M059J (cell line): Measurements from ENCODE around the genes TIMP2 and CBX4.

GRCh38 chr17:78759238-78759580 lies 22.9 kb downstream of the CYTH1 start:
- RAMPAGE, long total RNA, result no peak

- RAMPAGE, long total RNA, result no peak
Observed at GRCh38 chr17:78759581-78760321, 22.3 kb downstream of the CYTH1 start.

GRCh38 chr17:78771723-78772574 lies 10.1 kb downstream of the CYTH1 start:
- RAMPAGE, long total RNA, result no peak

- RAMPAGE, long total RNA, result no peak
Observed at GRCh38 chr17:78873374-78874401, 29.3 kb downstream of the CEP295NL start.

GRCh38 chr17:78882382-78882909 lies 20.6 kb downstream of the CEP295NL start:
- RAMPAGE, long total RNA, result no peak

GRCh38 chr17:78891415-78891709 lies 11.6 kb downstream of the CEP295NL start:
- RAMPAGE, long total RNA, result no peak

DNA sequence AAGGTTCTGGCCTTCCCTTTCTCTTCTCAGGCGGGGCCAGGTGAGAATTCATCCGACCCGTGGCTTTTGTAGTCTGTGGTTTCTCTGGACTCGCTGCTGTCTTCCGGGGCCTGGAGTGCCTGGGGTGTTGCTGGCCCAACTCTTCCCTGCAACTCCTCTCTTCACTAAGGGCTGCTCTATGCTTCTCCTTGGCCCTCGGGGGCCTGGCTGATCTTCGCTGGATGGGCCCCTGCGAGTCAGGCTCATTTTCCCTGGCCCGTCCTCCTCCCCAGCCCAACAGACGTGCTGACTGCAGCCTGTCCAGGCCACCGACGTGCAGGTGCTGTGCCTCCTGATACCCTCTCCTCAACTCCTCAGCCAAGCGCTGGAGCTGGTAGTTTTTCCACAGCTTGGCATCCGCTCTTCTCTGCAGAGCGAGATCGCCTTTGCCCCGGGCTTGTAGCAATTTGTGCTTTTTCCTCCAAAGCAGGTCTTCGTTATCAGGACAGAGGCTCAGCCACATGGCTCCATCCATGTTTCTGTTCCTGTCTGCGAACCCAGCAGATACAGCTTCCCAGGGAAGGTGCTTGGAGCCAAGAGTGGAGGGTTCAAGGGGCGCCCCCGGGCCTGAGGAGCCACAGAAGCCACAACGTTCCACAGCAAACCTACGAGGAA lies 11.1 kb downstream of the CEP295NL start:
- RAMPAGE, long total RNA, result no peak

DNA sequence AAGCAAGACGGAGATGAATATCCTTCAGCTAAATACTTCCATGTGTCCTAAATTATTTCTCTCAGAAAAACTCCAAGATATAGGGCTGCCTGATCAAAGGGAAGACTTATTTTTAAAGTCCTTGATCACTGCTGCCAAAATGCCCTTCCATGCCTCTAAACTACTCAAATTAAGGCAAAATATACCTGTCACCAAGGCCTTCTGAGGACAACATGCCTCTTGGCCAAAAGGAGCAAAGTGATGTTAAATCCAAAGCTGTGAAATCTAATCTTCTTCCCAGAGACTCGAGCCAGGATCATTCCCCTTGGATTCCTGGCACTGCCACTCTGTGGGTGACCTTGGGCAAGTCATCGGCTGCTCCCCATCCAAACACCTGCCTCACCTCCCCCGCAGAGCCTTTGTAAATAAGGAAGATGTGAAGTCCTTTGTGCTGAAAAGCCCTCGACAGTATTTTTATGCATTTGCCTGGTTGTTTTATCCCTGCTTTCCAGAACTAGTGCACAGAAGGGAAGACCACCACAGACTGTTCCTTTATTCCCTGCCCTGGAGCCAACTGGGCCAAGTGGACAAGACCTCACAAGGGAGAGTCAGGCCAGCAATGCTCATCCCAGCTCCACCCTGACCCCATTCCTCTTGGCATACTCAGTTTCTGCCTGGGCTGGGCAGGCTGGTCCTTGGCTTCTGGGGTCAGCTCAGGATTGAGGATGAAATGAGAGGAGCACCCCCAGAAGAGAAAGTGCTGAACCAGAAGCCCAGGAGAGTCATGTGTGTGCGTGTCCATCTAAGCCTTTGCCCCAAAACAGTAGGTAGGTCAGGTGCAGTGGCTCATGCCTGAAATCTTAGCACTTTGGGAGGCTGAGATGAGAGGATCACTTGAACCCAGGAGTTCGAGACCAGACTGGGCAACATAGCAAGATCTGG lies 5.5 kb upstream of the CEP295NL start:
- RAMPAGE, long total RNA, result no peak

DNA sequence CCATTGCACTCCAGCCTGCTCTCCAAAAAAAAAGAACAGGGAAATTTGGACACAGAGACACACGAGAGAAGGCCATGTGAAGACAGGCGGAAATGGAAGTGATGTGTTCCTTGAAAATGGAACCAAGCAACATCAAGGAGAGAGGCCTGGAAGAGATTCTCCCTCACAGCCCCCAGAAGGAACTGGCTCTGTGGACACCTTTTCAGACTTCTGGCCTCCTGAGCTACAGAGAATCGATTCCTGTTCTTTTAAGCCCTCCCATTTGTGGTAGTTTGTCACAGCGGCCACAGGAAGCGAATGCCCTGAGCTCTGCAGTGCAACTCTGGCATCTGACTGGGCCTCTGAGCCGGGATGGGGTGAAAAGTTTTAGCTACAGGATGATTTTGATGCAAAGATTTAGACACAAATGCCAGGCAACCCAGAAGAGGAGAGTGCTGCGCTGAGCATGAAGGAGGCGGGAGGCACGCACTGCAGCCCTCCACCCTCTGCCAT lies 2.4 kb downstream of the TIMP2 start:
- RAMPAGE, long total RNA, result no peak

DNA sequence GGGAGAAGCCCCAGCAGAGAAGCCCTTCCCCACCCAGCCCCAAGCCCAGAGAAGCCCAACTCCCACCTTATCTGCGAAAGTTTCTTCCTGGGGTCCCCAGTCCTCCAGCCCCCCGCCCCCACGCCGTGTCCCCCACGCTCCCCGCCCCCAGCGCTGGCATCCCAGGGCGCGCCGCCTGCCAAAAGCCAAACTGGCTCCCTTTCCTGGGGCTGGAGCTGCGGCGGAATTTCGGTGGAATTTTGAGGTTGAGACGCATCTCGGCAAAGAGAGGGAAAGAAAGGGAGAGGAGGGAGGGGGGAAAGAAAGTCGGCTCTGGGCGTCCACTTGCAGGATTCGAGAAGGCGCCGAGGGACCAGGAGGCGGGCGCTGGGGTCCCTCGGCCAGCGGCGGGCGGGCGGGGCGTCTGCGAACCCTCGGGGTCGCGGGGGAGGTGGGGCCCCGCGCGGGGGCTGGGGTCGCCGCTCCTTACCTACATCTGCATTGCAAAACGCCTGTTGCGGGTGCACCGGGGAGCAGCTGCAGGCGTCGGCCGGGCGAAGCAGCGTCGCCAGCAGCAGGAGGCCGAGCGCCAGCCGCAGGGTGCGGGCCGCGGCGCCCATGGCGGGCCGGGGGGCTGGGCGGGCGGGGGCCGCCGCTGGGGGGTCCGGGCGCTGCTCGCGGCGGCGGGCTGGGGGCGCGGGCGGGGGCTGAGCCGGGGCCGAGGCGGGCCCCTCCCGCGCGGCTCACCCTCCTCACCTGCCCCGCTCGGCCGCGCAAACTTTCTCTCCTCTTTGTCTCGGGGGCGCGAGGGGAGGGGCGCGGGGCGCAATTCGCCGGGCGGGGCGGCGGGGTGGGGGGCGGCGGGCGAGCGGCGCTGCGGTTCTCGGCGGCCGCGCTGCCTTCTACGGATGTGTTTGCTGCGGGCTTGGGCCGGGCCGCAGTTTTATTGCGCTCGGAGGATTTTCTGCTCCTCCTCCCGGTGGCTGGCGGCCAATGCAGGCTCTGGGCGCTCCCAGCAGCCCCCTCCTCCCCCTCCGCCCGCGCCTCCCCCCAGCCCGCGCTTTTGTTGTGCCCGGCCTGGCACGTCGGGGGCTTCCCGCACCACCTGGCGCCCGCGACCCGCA lies at the start of gene TIMP2:
Gene TIMP2 (minus strand): TSS at position 898 of the 1,103 bp plus-strand sequence.
- RAMPAGE, long total RNA, result no peak

GRCh38 chr17:79007965-79008408 lies 1.6 kb downstream of the CANT1 start:
- RAMPAGE, long total RNA, result no peak

DNA sequence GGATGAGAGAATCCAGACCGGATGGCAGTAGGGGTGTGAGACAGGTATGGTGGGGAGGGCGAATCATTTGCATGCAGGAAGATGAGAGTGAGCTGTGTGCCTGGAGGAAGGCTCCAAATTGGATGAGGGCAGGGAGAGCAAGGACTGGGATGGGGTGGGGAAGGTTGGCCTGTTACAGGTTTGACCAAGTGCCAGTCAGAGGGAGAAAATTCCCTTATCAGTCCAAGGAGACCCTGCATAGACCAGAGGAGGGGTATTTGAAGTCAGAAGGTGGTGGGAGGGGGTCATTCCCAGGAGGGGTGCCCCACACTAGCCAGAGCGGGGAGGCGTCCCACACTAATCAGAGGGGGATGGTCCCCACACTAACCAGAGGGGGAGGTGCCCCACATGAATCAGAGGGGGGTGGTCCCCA lies 785 bp downstream of the CANT1 start:
- RAMPAGE, long total RNA, result no peak

GRCh38 chr17:79027257-79028376 lies 3.6 kb downstream of the C1QTNF1 start:
- RAMPAGE, long total RNA, result no peak

GRCh38 chr17:79058657-79058995 lies 16.0 kb upstream of the ENGASE start:
- RAMPAGE, long total RNA, result no peak

GRCh38 chr17:79745605-79745841 lies 14.8 kb downstream of the ENPP7 start:
- RAMPAGE, long total RNA, result no peak

GRCh38 chr17:79832427-79833203 lies 6.6 kb downstream of the CBX4 start:
- RAMPAGE, long total RNA, result no peak

GRCh38 chr17:79839366-79839514 lies at the start of gene CBX4:
TSS of gene CBX4 (minus strand) at chr17:79839440.
- RAMPAGE, long total RNA, result no peak

- RAMPAGE, long total RNA, result no peak
Observed at GRCh38 chr17:79842520-79843559, 3.6 kb upstream of the CBX4 start.

DNA sequence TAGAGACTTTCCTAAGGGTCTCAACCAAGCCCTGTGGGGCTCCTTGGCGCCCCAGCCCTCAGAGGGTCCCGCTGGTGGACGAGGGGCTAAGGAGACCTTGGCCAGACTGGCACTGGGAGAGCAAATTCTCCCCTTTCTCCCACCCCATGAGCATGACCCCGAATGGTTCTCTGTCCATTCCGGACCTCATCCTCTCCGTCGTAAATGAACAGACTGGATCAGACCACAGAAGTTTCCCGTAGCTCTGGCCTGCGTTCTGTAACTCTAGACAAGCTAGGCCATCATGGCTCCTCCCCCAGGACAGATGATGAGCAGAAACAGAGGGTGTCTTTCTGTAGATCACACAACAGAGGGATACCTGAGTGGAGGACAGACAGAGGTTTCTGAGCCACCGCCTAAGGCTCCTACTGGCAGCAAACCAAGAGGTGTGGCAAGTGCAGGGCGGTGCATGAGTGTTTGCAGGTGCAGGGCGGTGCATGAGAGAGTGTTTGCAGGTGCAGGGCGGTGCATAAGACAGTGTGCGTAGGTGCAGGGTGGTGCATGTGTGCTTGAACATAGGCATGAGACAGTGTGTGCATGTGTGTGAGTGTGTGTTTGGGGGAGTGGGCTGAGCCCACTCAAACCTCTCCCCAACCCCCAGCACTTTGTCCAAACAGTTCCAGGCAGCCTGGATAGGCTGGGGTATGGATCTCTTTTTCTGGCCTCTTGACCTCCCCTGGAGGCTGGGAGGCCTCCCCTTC lies 53.2 kb upstream of the CBX4 start:
- RAMPAGE, long total RNA, result no peak

GRCh38 chr17:79915995-79916566 lies 76.8 kb upstream of the CBX4 start:
- RAMPAGE, long total RNA, result no peak